ENCODE measurements around a stretch of chr2.

GRCh38 chr2:177553289-177553924 lies 811 bp upstream of the TTC30B start:
- RRBS: no CpG with 5 or more reads among the region's 12 CpGs

DNA sequence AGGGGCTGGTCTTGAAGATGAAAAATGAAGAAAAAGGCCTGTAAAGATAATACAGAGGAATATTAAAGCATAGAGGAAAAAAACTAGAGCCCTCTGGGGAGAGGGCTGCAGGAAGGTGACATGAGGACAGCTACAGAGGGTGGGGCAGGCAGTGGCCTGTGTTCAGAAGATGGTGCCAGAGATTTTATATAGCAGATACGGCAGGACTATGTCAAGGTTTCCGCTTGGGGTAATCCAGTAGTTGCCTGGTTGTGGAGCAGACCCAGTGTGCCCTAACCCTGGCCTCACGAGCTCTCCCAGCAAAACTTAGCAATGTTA lies 61.3 kb upstream of the TTC30A start:
- RRBS: no CpG with 5 or more reads among the region's 3 CpGs

GRCh38 chr2:177731234-177731676 lies 112.7 kb upstream of the TTC30A start:
- RRBS: no CpG with 5 or more reads among the region's 4 CpGs

- RRBS: no CpG with 5 or more reads among the region's 2 CpGs
Measured at GRCh38 chr2:177888489-177889027, 184.0 kb downstream of the PDE11A start.

DNA sequence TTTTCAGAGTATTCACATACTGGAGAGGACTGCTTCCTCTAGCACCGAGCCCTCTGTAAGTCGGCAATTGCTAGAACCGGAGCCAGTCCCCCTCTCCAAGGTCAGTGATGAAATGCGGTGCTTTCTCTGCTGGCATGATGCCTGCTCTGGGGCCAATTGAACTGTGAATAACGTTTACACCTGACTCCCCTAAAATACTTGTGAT lies 126.9 kb downstream of the PRKRA start:
- RRBS: no CpG with 5 or more reads among the region's 5 CpGs

DNA sequence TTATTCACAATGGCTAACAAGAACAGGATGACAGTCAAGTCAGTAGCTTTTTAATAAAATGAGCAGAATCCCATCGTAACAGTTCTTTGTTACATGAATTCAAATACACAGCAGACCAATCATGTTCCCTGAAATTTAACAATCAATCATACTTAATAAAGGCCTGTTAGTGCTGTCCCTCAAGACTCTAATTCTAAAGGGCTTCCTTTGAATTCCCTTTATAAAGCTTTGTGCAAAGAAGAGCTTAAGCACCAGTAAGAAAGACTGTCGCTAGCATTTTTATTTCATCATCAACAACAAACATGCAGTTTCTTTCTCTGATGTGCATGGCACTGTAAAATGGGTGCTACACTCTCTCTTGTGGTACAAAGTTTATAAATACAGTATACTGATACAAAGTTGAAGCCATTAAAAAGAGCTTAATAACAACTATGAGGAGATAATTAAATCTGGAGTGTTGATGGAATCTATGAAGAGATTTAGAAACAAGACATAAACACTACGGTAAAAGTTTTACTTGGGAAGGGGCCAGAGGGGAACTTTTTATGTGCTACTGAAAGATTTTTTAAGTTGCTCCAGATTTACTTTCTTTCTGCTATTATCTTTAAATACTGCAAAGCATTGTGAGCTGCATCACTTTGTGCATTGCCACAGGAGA lies 19.3 kb downstream of the PRKRA start:
- RRBS: no CpG with 5 or more reads among the region's 3 CpGs

- RRBS: no CpG with 5 or more reads among the region's 2 CpGs
Measured at GRCh38 chr2:178437507-178438215, 13.3 kb downstream of the PRKRA start.

- RRBS: 1% methylated on average over 24 of the region's 49 CpGs
Measured at GRCh38 chr2:178450058-178450836, 728 bp downstream of the PRKRA start.

DNA sequence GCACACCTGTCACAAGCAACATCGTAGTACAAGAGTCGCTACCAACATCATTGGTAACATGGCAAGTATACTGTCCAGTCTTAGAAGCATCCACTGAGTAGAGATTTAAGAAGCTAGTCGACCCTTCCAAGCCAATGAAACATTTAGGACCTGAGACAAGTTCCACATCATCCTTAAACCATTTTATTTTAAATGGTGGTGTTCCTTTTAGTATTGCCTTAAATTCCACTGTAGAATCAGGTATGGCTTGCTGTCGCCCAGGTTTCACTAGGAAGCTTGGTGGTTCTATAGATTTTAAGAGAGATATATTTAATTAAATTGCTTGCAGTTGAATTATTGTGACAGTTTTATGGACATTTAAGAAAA lies 79.7 kb downstream of the TTN start:
- RRBS: no CpG with 5 or more reads among the region's 4 CpGs

DNA sequence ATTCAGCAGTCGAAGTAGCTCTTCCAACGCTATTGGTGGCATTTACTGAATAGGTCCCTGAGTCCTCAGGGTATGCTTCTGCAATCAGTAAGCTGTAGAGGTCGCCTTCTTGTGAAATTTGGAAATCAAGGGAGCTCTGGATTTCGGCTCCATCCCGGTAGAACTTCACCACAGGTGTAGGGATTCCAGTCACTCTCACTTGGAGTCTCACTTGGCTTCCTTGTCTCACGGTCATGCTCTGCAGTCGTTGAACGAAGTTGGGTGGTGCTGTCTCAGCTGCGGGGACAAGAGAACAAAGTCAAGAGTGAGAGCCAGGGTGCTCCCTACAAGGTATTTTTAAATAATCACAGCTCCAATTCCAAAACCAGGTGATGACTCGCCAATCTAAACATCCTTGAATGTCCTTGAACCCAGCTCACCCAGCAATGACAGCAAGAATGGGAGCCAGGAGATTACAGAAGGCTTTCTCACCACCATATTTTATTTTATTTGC lies 6.8 kb downstream of the TTN start:
- RRBS: no CpG with 5 or more reads among the region's 10 CpGs

GRCh38 chr2:178859301-178859696 lies 52.1 kb upstream of the TTN start:
- RRBS: no CpG with 5 or more reads among the region's 2 CpGs

- RRBS: no CpG with 5 or more reads among the region's 9 CpGs
Measured at GRCh38 chr2:178863678-178864323, 56.6 kb upstream of the TTN start.

- RRBS: no CpG with 5 or more reads among the region's 3 CpGs
Measured at GRCh38 chr2:178909379-178909843, 102.2 kb upstream of the TTN start.

DNA sequence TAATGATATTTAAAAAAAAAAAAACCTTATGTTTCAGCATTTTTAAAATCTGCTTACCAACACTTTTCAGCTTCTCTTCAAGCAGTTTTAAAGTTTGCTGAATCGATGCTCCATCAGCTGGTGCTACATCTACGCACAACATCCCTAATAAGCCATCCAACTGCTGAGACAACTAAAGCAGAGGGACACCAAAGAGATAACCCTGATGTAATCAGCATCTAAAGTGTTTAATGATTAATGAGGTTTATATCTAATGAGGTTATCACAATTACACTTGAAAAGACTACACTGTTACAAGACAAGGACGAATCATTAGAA lies 73.7 kb upstream of the CCDC141 start:
- RRBS: no CpG with 5 or more reads among the region's 3 CpGs

- RRBS: no CpG with 5 or more reads among the region's 6 CpGs
Measured at GRCh38 chr2:179140588-179141444, 90.9 kb upstream of the CCDC141 start.

DNA sequence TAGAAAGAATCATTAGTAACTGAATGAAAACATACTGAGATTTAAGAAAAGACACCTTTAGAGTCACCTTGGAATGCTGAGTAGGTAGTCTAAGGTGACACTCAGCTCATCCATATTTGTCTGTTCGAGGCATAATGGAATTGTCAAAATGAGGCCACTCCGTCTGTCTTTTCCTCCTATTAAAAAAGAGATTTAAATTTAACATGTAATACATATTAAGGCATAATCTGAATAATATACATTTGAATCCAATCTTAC lies 81.7 kb downstream of the SESTD1 start:
- RRBS: no CpG with 5 or more reads among the region's 2 CpGs

- RRBS: no CpG with 5 or more reads among the region's 1 CpG
Measured at GRCh38 chr2:179559247-179559525, 294.6 kb upstream of the SESTD1 start.

DNA sequence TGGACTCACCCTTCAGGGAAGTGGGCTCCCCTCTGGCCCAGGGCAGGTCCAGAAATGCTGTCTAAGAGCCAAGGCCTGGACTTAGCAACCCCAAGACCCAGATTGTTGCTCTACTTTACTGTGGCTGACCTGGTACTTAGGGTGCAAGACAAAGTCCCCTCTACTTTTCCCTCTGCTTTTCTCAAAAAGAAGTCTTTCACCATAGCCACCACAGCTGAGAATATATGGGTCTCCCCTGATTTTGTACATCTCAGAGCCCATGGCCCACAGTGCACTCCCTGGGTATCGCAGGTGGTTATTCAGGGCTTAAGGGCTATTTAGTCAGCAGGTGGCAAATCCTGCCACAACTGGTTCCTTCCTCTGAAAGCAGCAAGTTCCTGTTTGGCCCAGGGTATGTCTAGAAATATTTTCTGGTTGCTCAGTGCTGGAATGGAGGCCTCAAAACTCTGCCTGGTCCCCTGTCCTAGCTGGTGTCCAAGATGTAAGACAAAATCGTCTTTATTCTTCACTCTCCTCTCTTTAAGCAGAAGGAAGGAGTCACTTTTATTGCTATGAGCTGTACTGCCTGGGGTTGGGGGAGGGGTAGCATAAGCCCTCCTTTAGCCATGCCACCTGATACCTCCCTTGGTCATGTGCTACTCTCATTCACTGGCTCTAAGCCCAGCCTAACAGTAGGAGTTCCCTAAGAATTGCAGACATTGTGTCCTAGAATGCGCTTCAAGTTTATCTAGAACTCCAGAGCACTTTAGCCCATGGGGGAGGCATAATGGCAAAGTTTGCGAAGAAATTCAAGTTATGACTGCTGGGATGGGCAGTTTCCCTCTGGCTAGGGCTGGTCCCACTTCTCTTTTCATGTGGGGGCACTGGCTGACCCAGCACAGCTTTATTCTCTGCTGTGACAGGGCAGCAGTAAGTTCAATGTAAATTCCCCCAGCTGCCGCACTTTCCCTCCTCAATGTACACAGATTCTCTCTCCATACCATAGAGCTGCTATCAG lies 26.9 kb upstream of the CWC22 start:
- RRBS: no CpG with 5 or more reads among the region's 5 CpGs

DNA sequence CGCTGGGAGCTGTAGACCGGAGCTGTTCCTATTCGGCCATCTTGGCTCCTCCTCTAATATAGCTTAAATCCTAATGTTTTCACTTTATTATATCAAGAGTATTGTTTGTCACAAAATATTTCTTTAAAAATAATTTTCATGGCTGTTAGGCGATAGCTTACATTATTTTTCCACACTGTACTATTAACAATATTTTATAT lies 140.9 kb upstream of the UBE2E3 start:
- RRBS: no CpG with 5 or more reads among the region's 4 CpGs

- RRBS: no CpG with 5 or more reads among the region's 2 CpGs
Measured at GRCh38 chr2:181016670-181017175, 36.3 kb downstream of the UBE2E3 start.